ENCODE measurements around a stretch of chr18.

GRCh38 chr18:136311-136934, 21.9 kb upstream of the USP14 start:
- PRO-cap = no peak

DNA sequence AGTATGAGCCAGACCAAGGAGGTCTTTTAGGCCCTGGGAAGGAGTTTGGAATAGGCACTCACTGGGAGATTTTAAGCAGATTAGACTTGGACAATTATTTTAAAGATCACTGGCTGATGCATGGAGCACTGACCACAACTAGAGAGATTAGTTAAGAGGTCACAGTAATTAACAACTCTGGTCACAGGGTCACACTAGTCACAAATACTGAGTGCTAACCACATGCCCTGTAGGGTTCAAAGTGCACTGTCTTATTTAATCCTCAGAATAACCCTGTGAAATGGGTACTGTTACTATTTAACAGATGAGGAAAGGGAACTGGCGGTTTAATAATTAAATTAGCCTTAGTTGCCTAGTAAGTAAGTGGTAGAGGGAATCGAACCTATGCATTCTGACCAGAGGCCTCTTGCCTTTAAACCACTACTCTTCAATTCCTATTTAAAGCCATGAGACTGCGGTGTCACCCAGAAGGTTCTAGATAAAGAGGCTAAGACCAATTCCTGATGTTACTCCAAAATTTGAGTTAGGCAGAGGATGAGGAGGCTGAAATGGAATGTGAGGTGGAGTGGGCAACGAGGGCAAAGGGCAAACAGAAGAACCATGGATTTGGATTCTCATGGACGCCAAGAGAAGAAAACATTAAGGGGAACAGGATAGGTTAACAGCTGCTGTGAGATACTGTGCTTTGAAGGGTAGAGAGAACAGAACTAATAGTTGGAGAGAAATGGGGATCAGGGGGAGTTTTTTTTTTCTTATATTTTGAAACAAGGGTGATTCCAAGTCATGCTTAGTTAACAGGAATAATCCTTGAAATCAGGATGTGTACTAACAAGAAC, 49.7 kb downstream of the THOC1 start:
- PRO-cap = no peak

DNA sequence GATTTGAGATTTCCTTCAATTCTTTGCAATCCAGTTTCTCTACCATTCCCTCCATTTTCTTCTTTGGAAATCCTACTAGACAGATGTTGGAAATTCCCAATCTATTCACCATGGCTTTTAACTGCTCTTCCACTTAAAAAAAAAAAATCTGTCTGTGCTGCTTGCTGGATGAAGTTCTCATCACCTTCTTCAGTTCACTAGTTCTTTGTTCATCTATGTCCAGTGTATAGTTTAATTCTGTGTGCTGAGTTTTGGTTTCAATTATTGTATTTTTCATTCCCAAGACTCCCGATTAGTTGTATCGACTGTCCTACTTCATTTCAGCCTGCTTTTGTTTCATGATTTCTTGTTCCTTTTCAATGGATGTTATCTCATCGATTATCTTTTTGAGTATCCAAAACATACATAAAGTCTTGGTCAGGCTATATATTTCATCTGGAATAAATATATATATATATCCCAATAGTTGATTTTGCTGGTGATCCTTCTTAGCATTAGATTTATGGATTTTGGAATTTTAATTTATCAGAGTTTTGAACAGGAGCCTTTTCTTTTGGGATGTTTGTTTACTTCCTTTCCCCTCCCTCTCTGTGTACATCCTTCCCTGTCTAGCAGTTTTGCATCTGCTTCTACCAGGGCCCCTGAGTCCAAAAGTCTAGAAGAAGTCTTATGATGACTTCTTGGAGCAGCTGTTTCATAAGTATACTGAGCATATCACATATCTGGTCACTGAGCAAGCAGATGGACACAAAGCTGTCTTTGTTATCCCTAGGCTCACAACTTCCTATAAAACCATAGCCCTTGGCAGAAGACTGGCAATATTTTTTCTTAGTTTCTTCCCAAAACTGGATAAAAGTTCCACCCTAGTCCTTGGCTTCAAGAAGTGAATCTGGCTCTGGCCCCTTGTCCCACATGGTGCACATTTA, 22.9 kb downstream of the THOC1 start:
- PRO-cap = no peak

GRCh38 chr18:331377-332045, 63.7 kb upstream of the THOC1 start:
- PRO-cap = no peak

GRCh38 chr18:675472-676640, 18.4 kb downstream of the TYMS start:
- PRO-cap = no peak

DNA sequence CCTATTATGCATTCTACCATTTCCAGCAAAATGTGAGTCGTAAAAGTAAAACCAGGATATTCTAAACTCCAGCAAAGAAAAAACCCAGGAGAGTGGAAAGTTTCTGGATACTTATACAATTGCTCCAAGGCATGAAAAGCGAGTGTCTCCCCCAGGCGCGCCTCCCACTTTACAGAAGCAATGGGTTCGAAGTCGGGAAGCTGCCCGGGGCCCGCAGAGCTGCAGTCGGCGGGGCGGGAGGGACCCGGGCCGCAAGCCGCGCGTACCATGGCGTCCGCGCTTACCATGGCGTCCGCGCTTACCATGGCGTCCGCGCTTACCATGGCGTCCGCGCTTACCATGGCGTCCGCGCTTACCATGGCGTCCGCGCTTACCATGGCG, 346 bp downstream of the ENOSF1 start:
- PRO-cap = unidirectional peak, plus-strand start at position 230 of the sequence

DNA sequence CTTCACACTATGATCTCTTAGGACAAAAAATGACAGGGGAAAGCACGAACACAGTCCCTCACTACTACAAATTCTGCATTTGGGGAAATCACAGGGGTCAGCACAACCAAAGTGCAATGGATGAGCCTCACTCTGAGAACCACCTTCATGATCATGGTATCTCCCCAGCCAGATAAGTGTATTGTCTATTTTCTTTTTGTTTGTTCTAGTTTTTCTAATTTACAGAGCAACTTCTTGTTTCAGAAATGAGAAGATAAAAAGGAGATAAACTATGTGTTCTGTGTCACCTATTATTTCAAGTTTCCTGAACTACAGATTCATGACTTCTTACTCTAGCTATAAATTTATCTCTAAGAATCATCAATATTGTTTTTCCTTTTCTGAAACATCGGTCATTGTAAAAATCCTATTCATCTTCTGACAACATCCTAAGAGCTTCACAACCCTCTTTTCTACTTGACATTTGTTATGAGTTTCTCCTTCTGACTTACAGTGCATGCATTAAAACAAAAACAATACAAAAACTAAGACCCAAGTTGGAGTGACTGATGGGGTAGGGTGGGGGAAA, 14.0 kb downstream of the YES1 start:
- PRO-cap = no peak

DNA sequence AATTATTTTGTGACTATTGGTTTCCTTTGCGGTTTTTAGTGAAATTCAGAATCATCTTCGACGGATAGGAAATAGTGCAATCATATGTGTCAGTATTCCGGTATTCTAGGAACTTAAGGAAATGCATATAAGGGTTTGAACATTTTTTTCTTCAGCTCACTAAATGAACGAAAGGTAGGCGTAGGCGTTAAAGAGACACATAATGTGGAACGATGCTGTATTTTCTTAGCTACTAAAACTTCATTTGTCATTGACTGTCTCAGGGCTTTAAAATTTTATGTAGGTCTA, 1.3 kb upstream of the YES1 start:
- PRO-cap = no peak

- PRO-cap = no peak
These were observed 18.3 kb upstream of the YES1 start for GRCh38 chr18:830030-830979.

DNA sequence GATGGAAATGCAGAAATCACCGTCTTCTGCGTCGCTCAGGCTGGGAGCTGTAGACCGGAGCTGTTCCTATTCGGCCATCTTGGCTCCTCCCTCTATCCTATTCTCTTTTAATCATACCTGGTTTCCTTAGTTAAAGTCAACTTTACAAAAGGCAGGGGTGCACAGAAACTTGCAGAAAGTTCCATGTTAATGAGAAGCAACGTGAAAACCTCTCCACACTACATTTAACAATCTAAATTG, 617.4 kb downstream of the ADCYAP1 start:
- PRO-cap = no peak

DNA sequence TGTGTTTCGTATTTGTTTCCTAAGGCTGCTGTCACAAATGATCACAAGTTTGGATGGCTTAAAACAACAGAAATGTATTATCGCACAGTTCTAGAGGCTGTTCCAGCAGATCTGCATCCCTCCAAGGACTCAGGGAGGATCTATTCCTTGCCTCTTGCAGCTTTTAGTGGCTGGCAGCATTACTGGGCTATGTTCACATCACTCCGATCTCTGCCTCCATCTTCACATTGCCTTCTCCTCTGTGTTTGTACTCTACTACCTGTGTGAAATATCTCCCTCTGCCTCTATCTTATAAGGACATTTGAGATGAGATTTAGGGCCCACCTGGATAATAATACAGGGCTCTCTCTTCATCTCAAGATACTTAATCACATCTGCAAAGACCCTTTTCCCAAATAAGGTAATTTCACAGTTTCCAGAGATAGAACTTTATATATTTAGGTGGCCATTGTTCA, 19.0 kb downstream of the NDC80 start:
- PRO-cap = no peak

DNA sequence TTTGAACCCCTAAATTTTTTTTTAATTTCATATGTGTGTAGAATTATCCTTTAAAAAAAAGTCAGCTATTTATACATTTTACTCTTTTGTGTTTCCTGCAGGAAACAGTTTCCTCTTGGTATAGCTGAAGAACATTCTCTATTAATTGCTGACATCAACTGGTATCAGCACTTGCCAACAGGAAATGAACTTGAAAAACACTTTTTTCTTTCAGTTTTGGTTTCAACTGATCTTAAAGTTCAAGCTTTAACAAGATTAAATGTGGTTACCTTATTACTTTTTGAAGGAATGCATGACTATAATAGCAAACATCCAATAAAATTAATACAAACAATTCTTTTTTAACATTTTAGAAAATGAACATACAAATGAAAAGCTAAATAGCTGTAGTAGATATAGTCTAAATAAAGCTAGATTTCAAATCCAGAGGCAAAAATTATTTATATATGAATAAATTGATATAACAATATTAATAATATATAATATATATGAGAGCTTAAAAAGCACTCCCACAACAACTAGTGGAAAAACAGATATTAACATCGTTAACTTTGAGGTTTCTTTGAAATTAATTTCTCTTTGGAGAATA, 34.4 kb downstream of the NDC80 start:
- PRO-cap = no peak

DNA sequence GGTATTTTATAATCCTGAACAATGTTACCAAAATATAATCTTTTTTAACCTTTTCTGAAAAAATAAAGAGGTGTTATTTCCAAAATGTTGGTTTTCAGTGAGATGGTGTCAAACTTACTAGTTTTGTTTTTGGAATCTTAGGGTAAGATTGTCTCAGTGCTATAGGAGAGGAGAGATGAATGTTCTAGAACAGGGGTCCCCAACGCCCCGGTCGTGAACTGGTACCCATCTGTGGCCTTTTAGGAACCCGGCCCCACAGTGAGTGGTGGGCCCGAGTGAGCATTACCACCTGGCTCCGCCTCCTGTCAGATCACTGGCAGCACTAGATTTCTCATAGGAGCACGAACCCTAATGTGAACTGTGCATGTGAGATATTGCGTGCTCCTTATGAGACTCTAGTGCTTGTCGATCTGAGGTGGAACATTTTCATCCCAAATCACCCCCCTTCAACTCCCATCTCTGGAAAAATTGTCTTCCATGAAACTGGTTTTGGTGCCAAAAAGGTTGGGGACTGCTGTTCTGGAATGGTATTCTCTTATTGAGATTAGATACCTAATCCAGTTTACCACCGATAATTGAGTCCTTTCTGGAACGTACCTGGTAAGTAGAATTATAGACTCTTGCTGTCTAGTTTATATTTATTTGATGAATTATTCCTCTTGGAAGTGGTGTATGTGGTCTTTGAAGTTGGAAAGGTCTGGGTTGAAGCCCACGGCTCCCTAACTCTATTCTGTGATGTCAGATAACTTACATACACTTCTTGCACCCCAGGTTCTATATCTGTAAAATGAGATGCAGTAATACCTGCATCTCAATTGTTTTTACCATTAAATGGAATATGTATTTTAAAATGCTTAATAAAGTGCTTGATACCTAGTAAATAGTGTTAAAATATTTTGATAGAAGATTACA, 40.8 kb downstream of the SMCHD1 start:
- PRO-cap = no peak

DNA sequence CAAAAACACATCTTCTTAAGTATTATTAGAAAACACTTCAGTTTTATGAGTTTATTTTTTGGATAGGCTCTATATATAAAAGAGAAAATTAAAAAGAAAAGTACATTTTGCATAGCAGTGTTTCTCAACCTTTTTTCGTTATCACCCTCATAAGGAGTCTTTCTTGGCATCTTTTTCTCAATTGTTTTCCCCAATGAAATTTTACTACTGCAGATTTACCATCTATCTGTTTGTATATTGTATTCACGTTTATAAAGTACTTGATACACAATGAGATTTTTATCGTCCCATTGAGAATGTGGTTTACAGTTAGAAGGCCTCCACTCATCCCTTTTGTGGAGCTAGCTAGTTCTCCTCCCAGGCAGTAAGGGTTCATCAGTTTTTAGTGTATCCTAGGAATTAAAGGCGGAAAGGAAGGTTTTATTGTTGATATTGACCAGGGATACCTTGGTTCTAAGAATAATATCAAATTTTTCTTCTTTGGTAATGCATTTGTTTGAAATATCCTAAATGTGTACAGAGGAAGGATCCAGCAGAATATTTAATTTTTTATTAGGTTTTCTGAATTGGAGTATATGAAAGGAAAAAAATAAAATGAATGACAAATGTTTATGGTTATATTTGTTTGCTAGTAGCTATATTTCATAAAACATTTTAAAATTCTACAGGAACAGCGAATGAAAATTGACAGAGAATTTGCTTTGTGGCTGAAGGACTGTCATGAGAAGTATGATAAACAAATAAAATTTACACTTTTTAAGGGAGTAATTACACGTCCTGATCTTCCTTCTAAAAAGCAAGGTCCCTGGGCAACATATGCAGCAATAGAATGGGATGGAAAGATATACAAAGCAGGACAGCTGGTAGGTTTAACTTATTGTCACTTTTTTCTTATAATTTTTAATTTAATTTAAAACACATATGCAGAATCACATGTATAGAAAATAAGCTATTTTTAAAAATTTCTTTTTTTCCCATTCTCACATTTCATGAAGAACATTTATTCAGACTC, 47.8 kb downstream of the SMCHD1 start:
- PRO-cap = no peak

DNA sequence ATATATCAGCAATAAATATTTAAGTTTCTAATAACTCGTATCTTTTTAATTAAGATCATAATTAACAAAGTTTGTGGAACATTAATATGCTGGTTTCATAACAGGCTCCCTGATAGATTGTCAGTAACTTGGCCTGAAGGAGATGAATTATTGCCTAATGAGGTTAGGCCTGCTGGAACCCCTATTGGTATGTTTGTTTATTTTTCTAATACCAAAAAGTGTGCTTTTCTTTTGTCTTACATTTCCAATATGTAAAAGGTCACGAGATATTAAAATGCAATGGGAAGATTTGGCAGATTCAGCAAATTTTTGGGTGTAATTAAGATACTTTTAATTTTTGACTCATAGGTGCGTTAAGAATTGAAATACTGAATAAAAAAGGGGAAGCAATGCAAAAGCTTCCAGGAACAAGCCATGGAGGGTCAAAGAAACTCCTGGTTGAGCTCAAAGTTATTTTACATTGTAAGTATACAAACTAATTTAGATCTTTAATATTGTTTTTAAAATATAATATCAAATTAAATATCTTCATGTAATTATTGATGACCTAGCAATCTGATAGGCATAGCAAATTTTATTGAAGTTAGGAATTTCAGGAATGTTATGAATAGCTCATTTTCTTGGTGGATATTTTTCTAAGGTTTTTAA, 52.1 kb downstream of the SMCHD1 start:
- PRO-cap = no peak

DNA sequence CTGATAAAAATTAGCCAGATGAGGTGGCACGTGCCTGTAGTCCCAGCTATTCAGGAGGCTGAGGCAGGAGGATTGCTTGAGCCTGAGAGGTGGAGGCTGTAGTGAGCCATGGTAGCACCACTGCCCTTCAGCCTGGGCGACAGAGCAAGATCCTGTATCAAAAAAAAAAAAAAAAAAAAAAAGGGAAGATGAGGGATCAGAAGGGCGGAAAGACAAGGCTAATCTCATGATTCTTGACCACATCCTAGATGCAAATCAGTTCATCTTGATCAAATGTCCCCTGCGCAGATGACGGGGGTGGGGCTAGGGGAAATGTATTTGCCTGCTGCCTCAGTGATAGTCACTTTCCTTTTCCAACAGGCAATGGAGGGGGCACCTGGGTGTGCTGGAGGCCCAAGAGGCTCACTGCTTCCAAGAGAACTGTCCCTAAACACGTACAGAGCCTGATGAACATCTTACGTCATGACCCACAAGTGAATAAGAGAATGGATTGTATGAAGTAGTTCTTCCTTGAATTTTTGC, 3.7 kb upstream of the EMILIN2 start:
- PRO-cap = no peak

DNA sequence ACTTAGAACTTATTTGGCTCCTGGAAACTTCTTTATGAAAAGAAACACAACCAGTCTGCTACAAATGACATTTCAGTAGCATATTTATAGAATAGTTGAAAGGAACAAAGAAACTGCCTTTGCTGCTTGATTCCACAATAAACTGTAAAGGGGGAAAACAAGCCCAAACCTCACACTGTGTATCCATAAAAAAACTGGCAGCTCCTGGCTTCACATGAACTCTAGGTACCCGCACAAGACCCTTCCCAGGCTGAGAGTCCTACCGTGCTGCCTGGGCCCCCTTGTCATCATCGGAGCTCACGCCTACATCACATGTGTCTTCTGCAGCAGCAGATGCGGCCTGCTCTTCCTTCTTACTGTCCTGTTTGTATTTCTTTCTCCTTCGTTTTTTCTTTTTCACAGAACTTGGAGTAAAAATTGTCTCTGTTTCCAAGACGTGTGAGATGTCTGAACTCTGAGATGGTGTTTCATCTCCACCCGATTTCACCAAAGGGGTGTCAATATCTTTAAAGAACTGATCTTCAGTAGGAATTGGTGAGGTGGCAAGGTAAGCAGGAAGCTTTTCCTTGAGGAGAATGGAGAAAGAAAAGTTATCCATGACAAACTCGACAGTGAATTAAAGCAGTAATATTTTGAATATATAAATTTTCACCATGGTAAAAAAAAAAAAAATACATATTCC, 62.0 kb downstream of the LPIN2 start:
- PRO-cap = no peak

DNA sequence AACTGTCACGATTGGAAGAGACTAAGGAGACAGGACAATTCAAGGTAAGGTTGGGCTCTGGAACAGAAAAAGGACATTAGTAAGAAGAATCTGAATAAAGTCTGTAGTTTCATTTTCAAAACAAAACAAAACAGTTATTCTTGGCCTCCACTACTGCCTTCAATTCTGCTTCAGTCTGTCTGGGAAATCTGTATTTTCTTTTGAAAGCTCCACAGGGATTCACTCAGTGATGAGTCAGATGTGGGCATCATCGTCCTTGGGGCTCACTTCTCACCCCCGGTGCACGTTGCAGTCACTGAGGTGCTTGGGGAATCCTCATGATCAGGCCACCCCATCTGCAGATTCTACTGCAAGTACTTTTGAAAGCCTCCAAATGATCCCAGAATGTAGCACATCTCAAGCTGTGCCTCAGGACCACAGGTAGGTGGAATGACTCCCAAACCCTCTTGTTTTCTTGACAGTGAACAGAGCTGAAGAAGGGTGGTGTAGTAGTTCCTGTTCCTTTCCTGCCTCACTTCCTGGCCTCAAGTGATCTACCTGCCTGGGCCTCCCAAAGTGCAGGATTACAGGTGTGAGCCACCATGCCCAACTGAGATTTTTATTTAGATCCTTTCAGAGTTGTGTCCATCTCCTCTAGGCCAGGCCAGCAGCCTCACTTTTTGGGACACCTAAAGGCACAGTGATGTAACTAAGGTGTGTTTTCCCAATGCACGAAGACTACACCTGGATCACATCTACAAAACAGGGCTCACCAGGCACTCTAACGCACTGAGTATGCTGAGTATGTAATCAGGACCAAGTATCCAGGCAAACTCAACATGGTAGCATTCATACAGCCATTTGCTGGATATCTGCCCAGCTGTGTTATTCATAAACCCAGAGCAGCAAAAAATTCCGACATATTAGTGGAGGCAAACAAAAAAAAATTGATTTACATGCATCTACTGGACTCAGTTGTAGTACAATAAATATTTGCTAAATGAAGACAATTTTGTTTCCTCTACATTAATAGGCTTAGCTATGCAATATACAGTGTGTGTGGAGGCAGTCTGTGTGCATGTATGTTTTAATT, 34.1 kb downstream of the LPIN2 start:
- PRO-cap = no peak

DNA sequence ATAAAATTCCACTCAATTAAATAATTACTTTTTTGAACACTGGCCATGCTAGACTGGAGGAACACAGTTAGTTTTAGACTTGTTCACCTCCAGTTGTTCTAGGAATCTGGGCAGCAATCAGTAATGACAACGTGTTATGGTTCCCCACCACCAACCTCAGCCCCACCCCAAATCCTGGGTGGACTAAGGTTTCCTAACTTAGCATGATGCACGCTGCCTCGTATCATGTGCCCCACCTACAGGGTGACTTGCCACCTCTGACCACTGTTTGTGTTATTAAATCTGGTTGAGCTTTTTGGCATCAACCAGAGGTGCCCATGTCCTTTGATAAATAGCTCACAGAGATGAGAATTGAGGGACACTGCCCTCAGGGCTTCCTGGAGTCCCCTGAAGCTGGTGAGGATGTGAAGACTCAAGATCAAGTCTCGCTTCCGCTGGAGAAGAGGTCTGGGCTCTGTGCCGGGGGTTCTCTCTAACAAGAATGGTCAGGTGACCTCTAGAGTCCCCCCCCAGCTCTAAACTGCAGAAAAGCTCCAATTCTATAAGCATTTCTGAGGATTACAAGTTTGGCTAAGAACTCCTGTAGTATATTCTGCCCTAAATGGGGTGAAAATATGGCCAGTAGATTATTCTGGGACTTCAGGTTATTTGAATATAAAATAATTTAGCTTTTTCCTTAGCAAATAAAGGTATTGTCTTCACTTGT, 32.5 kb downstream of the LPIN2 start:
- PRO-cap = no peak

GRCh38 chr18:3014663-3014938, 1.7 kb upstream of the LPIN2 start:
- PRO-cap = no peak

Measured in vermiform appendix (tissue), 1 donor.